GM19239 (cell line): ENCODE measurements around the genes TSPAN14 and SH2D4B.

- RRBS: no CpG with 5 or more reads among the region's 13 CpGs
Measured at GRCh38 chr10:80203084-80204114, 1.9 kb downstream of the ANXA11 start.

DNA sequence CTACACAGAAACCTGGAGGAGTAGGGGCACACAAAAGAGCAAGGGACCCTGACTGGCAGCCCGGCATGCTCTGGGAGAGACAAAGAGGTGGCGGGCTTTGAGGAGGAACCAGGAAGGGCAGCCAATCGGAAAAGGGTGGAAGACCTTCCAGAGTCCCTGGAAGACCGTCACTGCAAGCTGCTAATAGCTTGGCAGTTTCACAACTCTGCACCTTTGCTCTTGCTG is 706 bp downstream of the DYDC2 start:
- RRBS: no CpG with 5 or more reads among the region's 4 CpGs

GRCh38 chr10:80426621-80426983 is 18.3 kb downstream of the PRXL2A start:
- RRBS: no CpG with 5 or more reads among the region's 3 CpGs

GRCh38 chr10:80453667-80454737 is at the start of gene TSPAN14:
Gene TSPAN14, plus strand, starts transcription at chr10:80454310.
- RRBS: 2% methylated on average over 34 of the region's 140 CpGs

DNA sequence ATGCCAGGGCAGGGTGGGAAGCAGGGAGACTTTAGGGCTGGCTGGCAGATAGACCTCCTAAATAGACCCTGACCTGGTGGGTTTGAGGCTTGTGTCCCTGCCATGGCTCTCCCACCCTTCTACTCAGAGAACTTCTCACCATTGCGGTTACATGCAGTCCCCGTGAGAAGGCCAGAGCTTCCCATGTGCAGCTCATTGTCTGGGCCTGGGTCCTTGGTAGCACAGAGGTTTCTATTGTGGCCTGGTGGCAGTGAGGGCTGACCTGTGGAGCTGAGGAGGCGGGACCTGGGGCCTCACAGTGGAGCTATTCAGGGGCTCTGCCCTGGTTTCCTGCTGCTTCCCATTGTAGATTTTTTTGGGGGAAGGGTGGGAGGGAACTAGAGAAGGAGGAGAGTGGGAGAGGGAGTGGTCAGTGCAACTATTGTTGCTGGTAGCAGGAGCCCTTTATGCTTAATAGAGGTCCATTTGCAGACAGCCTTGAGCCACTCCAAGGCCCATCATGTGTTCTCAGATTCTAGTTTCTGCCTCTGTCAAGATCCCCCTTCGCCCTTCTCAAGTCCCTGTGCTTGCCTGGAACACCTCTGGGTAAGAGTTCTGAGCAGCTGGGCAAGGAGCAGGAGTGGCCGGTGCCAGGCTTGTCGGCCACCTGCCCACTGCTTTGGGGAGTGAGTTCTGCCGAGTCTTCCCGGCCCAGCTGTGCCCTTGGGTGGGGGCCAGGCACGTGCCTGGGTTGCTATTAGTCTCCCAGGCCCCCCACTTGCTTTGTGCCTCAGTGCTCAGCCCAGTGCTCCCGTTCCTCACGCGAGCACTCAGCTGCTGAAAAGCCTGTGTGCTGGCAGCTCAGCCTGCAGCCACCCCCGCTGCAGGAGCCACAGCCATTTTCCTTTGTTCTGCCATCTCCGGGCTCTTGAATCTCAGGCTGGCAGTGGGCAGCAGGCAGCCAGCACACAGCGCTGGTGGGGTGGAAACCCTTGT is 10.7 kb downstream of the TSPAN14 start:
- RRBS: 75% methylated on average over 4 of the region's 15 CpGs

- RRBS: no CpG with 5 or more reads among the region's 10 CpGs
Measured at GRCh38 chr10:80468439-80469246, 14.5 kb downstream of the TSPAN14 start.

DNA sequence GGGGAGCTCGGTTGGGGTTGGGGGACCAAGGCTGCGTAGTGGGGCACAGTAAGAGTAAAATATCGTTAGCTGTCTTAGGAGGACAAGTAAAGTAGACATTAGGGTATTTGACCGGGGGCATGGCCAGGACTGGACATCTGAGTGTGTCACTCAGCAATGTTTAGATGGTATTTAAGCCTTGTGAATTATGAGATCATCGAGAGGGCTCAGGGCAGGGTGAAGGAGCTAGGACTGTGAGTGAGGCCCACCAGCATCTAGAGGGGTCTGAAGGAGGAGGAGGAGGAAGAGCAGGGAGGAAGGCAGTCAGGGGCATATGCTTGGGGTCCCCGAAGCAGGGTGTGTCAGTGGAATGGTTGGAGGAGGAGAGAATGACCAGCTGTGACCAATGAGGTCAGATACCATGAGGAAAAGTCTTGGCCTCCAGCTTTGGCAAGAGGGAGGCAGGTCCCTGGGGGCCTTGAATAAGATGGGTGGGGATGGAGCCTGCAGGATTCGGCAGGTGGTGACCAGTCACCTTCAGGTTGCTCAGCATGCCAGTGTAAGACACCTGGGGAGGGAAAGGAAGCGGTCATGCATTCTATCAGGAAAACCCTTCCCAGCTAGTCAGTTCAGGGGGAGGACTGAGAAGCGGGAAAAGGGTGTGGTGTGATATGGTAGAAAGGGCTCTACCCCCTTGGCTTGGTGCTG is 34.9 kb upstream of the SH2D4B start:
- RRBS: no CpG with 5 or more reads among the region's 9 CpGs

- RRBS: no CpG with 5 or more reads among the region's 5 CpGs
Measured at GRCh38 chr10:80537521-80537961, at the start of gene SH2D4B. Gene SH2D4B, plus strand, starts transcription at chr10:80537902.

GRCh38 chr10:80543747-80544286 is 6.1 kb downstream of the SH2D4B start:
- RRBS: no CpG with 5 or more reads among the region's 9 CpGs

GRCh38 chr10:82349329-82350163 is 474.6 kb downstream of the NRG3 start:
- RRBS: no CpG with 5 or more reads among the region's 37 CpGs

DNA sequence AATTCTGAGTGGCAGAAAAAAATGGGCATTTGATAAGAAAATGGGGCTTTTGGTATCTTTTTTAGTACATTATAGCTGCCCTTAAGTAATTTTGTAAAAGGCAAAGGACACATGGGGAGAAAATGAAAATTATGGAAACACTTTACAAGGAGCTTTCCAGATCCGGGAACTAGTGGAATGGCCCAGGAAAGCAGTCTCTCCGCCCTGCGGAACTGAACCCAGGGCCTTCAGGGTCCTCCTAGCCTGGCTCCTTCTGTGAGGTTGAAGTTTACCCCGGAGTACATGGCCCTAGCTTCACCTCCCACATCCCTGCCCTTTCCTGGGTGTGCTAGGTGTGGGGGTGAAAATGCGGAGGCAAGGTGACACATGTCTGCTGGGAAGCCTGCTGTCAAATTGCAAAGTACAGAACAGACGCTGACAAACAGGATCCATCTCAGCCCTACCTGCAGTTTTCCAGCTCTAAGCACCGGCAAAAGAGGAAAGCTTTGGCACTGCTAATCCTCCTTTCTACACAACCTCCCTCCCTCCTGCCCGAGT is 14.6 kb upstream of the GPR15LG start:
- RRBS: no CpG with 5 or more reads among the region's 8 CpGs

GRCh38 chr10:84279670-84280074 is 34.8 kb downstream of the RGR start:
- RRBS: no CpG with 5 or more reads among the region's 7 CpGs

- RRBS: no CpG with 5 or more reads among the region's 2 CpGs
Measured at GRCh38 chr10:84451808-84452345, 123.5 kb downstream of the CCSER2 start.

- RRBS: no CpG with 5 or more reads among the region's 2 CpGs
Measured at GRCh38 chr10:86446103-86446622, 75.4 kb downstream of the WAPL start.

- RRBS: no CpG with 5 or more reads among the region's 9 CpGs
Measured at GRCh38 chr10:86661566-86662233, 6.6 kb upstream of the LDB3 start.

DNA sequence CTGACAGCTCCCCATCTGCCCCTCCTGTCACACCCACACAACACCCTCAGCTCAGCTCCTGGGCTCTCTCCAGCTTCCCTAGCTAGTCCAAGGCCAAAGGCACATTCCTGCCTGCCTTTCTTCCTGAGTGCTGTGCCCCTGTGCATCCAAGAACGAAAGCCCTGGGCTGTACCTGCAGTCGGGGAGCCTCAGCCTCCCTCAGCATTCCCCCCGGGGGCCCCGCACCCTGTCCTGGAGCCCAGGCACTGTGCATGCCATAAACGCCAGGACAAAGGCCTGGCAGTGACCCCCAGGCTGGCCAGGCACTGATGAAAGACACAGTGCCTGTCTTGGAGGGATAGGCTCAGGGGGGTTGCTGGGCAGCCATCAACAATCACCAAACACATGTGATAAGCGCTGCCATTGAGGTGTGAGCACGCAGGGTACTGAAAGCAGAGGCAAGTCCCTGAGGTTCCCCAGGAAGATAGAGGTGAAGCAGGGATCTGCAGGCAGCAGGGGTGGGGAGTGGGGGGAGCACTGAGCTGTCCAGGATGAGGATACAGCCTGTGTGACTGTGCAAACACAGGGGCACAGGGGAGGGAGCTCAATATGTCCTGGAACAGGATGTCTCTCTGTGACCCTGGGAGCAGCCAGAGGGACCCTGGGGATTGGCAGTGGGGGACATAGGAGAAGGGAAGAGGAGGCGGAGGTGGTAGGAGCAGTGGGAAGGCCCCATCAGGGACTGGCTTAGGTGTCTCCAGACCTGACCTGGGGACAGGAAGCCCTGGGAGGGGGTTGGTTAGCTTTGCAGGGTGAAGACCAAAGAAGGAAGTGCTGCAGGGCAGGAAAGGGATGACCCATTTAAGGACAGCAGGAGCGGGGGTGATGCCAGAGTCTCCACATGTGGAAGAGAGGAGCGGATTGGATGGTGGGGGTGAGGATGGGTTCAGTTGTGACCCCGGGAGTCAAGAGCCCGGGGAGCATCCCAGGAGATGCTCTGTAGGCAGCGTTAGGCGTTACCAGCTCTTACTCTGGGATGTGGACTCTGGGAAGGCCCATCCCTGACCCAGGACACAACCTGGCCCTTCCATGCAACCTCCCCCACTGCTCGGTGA is 3.4 kb upstream of the LDB3 start:
- RRBS: no CpG with 5 or more reads among the region's 15 CpGs

DNA sequence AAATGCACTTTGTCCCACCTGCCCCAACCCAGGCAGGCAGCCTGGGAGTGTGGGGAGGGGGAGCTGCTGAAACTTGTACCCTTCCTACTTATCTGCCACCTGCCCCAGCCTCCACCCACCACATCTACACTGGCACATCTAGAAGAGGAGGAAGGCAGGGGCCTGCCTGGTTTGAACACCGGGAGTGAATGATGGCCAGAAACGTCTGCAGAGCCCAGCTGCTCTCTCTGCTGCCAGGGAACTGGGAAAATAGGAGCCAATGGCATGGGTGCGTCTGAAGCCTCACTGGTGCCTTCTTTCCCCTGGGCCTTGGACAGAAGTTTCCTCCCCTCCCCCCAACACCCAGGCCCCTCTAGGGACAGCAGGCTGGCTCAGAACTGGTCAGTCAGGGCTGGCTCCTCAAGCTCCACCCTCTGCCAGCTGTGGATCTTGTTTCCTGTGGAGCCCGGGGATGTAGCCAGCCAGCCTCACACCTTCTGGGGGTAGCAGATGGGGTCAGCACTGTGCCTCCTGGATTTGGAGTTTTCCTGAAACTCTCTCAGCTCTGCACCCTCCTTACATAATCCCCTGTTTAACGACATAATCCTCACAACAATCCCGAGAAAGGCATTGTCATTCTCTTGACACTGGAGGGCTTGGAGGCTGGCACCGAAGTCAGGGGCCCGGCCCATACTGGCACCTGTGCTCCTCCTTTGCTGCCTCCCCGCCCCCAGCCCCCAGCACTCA is 5.5 kb downstream of the LDB3 start:
- RRBS: no CpG with 5 or more reads among the region's 9 CpGs

DNA sequence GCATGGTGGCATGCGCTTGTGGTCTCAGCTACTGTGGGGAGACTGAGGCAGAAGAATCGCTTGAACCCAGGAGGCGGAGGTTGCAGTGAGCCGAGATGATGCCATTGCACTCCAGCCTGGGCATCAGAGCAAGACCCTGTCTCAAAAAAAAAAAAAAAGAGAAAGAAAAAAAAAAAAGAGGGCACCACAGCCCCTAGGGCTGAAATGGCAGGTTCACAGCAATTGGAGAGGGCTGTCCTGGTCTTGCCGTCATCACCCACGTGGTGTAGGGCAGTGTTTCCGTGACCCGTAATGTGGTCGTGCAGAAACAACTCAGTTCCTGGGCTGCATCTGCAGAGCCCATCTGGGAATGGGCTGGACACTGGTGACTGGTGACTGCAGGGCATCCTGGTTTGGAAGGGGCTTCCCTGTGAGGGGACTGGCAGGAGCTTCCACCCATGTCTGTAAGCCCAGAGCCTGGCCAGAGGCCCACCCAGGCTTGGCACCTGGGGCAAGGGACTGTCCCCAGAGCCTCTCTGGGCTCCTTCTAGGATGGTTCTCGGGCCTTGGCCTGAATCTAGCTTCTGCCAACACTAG is 8.2 kb downstream of the LDB3 start:
- RRBS: no CpG with 5 or more reads among the region's 10 CpGs

- RRBS: 70% methylated on average over 4 of the region's 20 CpGs
Measured at GRCh38 chr10:86681203-86681605, 12.9 kb downstream of the LDB3 start.